Vein endothelial cell (primary cell): ENCODE measurements around the genes GRIA2, FSTL5 and TKTL2.

GRCh38 chr4:156941680-156942437, 29.7 kb downstream of the PDGFC start:
- CAGE, long polyA plus RNA = no peak

- CAGE, long polyA plus RNA = no peak
Observed at GRCh38 chr4:157220225-157221013, at the start of gene GRIA2. Gene GRIA2 (plus strand): TSS chr4:157220728.

DNA sequence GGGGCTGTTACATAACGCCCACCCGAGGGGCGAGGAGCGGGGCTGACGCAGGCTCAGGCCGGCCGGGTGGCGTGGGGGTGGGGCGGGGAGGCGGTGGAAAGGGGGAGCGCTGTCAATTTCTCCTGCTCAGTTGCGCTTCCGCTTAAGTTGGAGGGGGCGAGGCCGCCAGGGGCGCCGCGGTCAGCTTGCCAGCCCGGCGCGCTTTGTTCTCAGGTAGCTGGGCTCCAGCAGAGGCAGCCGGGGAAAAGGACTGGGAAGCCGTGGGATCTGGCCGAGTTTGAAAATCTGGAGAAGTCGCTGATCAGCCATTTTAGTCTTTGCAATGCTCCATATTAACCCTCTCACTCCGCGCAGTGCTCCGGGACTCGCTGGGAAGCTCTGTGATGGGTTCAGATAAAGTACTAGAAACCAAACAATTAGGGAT, 1.9 kb downstream of the GRIA2 start:
- CAGE, long polyA plus RNA = no peak

GRCh38 chr4:158030222-158030613, 142.6 kb downstream of the GASK1B start:
- CAGE, long polyA plus RNA = no peak

DNA sequence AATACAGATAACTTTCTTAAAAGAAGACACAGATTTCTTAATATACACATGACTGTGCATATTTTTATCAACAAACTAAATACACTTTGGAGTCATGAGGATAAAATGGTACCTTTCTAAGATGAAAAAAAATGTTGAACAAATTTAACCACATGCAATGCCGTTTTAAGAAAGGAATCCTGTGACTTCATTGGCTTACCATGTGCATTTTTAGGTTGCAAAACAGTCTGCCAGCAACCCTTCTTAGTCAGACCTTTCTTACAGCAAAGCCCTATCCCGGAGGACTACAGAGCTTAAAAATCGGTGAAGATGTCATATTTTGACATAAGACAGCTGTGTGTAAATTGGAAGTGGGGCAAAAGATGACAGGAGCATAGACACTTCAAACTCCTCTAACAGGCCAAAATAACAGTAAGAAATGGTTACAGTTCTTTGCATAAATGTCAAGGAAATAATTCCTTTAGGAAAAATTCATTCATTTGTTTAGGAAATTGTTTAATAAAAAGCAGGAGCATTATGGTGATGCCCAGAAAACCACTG, 51.6 kb downstream of the GASK1B start:
- CAGE, long polyA plus RNA = no peak

GRCh38 chr4:158769788-158770028, 882 bp downstream of the FNIP2 start:
- CAGE, long polyA plus RNA = no peak

GRCh38 chr4:158782538-158783396, 13.9 kb downstream of the FNIP2 start:
- CAGE, long polyA plus RNA = no peak

DNA sequence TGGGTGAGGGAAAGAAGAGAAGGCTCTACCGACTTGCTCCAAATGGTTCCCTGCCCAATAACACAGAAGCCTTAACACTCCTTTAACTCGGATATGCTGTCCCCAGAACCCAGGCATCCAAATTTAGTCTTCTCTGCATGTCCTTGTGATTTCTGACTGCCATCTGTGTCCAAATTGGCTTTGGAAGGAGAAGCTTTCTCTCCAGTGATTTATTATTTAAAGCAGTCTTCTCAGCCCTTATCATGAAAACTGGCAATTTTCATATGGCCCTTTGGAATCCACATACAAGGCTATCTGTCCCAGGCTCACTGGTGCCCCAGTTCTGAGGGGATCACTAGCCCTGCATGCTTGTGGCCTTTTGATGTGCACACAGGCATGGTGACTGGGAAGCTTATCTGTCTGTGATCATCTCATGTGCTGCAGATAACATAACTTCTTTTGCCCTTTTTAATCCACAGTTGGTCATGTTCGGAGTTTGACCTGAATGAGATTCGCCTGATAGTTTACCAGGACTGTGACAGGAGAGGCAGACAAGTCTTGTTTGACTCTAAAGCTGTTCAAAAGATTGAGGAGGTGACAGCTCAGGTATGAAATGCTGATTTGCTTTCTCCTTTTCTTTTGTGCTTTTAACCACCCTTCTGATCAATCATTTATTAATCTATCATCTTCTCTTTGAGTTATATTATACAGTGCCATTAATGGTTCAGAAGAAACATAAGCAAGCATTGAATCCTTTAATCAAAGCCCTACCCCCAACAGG, 56.8 kb downstream of the FNIP2 start:
- CAGE, long polyA plus RNA = no peak

DNA sequence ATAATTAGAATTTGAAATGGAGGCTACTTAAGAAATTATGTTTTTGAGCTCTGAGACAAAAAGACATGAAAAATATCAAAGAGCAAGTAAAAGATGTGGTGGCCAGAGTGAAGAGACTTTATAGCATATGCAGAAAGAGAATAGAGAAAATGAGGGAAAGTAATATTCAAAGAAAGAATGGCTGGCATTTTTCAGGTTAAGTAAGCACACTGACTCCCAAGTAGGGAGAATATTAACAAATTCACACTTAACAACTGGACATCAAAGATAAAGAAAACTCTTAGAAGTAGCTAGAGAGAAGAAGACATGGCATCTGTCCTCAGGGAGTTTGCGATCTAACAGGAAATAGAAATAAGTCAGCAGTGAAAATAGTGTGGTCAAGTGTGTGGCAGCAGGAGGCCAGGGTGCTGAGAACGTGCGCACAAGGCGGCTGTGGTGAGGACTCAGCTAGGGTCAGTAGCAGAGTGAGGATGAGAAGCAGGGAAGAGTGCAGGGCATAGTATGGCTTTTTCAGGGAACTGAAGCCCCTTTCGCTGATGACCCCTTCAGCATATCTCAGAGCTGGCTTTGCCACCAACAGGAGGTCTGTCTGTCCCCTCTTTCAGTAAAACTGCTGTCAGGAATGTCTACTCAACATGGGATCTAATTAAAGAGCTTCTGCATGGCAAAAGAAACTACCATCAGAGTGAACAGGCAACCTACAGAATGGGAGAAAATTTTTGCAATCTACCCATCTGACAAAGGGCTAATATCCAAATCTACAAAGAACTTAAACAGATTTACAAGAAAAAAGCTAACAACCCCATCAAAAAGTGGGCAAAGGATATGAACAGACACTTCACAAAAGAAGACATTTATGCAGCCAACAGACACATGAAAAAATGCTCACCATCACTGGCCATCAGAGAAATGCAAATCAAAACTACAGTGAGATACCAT, 110.4 kb downstream of the FNIP2 start:
- CAGE, long polyA plus RNA = no peak

DNA sequence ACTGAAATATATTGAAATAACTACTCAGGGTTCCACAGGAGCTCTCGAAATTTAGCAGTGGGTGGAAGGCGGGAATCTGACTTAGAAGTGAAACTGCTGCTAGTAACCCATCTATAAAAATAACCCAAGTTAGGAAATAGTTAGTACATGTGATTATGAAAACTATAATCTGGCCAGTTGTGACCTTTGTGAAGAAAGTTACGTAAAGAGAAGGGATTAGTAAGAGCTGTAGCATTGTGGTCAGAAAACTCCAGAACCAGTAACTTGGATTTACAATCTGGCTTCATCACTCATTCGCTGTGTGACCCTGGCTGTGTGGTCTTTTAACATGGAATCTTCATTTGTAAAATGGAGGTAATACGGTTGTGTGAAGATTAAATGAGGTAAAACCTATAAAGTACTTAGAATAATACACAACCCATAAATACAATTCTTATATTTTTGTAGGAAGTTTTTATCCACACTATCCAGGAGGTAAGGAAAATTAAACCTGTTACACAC, 175.6 kb downstream of the RAPGEF2 start:
- CAGE, long polyA plus RNA = no peak

GRCh38 chr4:159282942-159283248, 180.0 kb downstream of the RAPGEF2 start:
- CAGE, long polyA plus RNA = no peak

DNA sequence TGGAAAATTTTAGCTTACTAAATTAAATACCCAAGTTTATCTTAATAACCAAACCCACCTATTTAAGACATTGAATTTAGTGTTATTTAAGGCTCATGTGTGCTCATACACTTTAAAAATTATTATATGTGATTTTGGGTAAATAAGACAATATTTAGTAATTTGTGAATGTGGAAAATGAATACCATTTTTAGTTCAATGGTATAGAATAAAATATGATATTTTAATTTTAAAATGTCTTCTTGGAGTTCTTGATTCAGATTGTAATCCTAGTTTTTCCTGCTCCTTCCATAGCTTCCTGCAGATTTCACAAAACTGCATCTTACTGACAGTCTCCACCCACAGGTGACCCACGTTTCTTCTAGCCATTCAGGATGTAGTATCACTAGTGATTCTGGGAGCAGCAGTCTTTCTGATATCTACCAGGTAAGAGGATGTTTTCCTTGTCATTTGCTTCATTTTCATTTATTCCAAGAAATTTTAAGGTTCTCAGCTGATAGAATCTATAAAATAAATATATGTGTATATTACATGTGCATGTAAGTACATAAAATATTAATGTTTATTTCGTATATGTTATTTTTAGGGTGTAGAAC, 201.3 kb downstream of the RAPGEF2 start:
- CAGE, long polyA plus RNA = no peak

GRCh38 chr4:159315273-159315794, 212.5 kb downstream of the RAPGEF2 start:
- CAGE, long polyA plus RNA = no peak

DNA sequence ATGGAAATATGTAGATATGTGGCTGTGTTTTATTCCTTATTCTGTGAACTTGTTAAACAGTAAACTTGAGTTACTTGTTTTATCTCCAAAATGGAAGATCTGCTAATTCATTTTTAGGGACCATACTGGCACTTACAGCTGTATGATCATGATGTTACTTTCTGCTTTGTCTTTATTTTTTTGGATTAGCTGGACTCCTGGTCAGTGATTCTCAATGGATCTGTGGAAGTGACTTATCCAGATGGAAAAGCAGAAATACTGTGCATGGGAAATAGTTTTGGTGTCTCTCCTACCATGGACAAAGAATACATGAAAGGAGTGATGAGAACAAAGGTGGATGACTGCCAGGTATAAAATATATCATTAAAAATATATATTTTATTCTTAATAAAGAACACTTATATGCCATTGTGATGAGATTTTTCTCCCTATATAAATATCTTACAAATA, 220.4 kb downstream of the RAPGEF2 start:
- CAGE, long polyA plus RNA = no peak

DNA sequence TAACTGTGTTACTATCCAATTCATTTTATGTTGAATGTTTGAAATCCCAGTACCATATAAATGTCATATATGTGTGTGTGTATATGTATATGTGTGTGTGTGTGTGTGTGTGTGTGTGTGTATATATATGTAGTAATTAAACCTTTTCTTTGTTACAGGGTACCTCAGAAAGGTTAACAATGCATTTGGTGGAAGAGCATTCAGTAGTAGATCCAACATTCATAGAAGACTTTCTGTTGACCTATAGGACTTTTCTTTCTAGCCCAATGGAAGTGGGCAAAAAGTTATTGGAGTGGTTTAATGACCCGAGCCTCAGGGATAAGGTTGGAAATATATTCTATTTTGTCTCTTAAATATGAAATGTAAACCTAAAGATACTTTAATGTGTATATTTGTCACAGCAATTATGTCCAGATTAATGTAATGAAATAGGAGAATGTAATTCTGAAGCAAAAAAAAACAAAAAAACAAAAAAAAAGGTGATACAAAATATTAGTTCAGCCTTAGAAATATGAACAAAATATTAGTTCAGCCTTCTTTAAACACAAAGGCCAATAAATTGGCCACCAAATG, 227.4 kb downstream of the RAPGEF2 start:
- CAGE, long polyA plus RNA = no peak

DNA sequence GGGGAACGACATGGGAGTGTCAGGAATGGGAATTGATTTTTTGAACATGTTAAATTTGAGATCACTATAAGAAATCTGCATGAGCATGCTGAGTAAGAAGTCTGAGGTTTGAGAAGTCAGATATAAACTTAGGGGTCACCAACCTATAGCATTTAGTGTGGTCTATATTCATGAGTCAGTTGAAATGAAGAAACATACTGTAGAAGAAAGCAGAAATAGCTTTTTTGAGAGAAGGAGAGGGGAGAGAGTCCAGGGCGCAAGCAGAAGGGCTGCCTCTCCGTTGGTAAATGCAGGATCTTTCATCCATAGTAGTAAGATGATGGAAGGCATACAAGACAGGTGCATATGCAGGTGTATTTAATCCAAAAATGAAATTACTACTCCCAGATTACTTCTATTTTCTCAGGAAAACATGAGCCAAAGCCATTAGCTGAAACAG, 1490.5 kb downstream of the RAPGEF2 start:
- CAGE, long polyA plus RNA = no peak

- CAGE, long polyA plus RNA = no peak
Observed at GRCh38 chr4:162163684-162164675, at the start of gene FSTL5. Gene FSTL5 (minus strand): TSS chr4:162164000.

DNA sequence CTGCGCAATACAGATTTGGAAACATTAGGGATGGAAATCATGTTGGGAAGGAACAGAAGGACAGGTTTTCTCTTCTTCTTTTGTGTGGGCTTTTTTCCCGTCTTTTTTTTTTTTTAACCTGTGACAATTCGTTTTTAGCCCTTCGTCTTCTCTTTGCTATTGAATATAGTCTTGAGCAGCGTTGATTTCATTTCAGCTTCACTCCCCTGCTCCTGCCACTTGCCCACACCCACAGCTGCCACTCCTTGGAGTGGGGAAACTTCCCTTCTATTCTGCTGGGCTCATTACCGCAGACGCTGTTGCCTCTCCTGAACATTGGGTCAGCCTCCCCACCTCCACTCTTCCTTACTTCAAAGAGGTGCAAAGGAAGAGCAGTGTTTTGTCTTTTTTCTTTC, 621 bp upstream of the NPY5R start:
- CAGE, long polyA plus RNA = no peak

DNA sequence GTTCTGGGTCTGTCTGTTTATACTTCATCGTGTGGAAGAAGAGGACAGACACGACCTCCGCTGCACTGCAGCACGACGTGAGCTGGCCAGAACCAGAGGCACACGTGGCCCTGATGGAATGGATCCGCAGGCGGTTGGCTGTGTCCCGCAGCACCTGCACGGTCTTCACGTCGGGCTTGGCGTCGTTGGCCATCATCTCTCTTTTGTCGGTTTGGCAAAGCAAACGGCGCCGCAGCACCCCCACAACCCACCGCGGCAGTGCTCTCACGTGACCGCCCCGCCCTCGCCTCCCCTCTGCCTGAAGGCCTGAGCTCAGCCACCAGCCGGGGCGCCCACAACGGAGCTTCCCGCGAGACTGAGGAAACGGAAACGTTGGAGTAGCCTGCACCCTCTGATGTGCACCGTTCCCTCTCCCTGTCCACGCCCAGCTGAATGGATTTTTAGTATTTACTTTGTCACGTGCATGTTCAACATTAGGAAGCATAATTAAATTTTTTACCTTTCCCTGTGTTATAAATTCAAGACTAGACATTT, at the start of gene TKTL2:
Gene TKTL2, minus strand, starts transcription at position 216 of the 534 bp plus-strand sequence.
- CAGE, long polyA plus RNA = no peak

DNA sequence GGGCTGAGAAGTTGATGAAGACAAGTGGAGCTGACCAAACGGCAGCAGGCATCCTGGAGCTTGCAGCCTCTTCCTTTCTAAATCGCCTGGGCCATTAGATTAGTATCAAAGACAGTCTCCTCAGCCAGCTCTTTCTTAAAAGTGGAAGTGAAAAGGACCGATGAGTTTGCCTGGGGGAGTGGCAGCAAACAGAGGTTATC, 179.8 kb downstream of the TMA16 start:
- CAGE, long polyA plus RNA = no peak